Myometrial cell (primary cell): ENCODE results near the genes FNDC9, SOX30, C5orf52 and CLINT1.

- RAMPAGE, long total RNA, result no peak
Observed at GRCh38 chr5:157285527-157286040, 19.7 kb downstream of the CYFIP2 start.

DNA sequence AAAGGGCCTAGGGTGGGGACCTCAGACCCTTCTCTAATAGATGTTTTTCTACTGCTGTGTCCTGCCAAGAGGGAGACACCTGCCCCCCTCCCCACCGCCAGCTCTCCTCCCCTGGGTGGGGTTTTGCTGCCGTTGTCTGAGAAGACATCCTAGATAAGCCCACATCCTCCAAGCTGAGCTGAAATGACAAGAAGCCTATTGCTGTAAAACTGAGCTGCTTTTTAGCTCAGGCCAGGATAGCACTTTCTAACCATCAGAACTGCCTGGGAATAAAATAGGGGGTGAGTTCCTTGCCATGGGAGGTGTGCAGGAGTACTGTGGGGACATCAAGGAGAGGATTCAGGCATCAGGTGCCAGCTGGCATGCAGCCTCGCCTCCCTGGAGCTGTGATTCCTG, 37.8 kb downstream of the CYFIP2 start:
- RAMPAGE, long total RNA, result no peak

GRCh38 chr5:157345532-157345964, at the start of gene FNDC9:
TSS of gene FNDC9 (minus strand) at chr5:157345677.
- RAMPAGE, long total RNA, result no peak

GRCh38 chr5:157481234-157481850, 21.3 kb downstream of the NIPAL4 start:
- RAMPAGE, long total RNA, result no peak

DNA sequence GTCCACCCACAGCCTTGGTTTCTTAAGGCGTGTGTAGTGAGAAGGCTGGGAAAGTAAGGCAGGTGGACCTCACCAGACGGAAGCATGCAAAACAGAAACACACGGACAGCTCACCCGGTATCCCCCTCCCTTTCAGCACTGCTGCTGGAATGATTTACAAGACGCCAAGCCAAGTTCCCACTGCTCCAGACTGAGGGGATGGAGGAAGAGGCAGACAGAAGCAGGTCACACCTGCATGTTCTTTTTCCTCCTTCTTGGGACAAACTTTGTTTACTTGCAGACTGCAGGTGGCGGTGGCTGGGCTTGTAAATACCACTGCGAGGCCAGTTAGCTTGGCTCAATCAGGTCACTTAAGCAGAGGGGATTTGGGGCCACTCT, 47.4 kb downstream of the ADAM19 start:
- RAMPAGE, long total RNA, result no peak

- RAMPAGE, long total RNA, result no peak
Observed at GRCh38 chr5:157571249-157572129, 4.1 kb downstream of the ADAM19 start.

- RAMPAGE, long total RNA, result no peak
Observed at GRCh38 chr5:157651477-157652709, at the start of gene SOX30. TSS of gene SOX30 (minus strand) at chr5:157652438.

DNA sequence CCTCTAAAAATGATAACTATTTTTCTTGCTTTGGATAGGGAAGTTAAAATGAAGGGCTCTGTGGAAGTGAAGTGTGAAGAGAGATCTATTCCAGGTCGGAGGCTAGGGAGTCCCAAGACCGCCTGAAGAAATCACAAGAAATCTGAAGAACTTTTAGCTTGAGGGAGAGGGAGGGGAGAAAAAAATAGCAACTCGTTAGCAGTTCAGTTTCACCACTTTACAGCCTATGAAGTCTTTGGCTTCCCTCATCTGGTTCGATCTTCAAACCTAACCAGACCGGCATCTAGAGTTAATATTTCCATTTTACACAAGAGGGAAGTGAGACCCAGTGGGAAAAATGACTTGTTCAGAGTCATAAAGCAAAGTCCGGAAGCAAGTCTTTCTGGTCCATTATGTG, 865 bp upstream of the C5orf52 start:
- RAMPAGE, long total RNA, result no peak

DNA sequence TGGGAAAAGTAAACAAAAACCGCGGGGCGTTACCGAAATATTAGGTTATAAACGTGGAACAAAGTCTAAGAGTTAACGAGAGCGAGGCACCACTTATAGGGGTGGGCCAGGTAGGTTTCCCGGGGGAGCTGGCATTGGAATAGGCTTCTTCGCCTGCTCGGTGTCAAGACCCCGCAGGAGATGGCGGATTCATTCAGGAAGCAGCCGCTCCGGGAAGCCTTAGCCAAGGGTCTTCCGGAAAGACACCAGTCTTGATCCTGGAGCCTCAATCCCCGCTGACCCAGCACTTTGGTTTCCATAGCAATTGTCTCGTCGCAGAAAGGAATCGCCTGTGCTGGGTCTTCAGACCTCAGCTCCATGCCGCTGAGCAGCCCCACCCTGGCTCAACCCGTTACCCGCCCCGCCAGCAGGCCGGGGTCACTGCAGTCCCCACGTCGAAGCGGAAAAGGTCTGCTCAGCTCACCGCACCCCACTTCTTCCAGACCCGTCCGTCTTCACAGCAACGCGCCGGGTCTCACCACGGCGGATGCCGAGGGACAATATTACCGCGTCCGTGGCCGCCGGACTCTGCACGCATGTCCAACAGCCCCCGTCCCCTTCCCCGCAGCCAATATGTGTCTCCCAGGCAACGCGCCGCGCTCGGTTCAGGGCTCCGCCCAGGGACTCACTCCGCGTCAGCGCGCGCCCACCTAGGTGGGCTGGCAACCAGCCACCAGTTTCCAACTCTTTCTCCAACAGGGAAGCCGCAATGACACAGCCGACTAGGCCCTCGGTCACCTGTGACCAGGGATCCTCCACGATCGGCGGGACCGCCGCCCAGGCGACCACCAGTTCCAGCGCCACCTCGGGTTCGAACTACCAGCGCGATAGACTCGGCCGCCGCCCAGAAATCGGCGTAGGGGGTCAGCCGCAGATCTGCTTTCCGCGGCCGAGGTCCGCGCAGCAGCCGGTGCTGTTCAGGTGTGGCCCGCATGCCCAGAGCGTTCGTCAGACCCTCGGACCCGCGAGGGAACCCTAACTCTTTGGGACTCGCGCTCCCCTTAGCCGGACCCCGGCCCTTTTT, at the start of gene C5orf52:
Gene C5orf52 (plus strand): TSS at position 667 of the 1,063 bp plus-strand sequence.
- RAMPAGE, long total RNA, result no peak

DNA sequence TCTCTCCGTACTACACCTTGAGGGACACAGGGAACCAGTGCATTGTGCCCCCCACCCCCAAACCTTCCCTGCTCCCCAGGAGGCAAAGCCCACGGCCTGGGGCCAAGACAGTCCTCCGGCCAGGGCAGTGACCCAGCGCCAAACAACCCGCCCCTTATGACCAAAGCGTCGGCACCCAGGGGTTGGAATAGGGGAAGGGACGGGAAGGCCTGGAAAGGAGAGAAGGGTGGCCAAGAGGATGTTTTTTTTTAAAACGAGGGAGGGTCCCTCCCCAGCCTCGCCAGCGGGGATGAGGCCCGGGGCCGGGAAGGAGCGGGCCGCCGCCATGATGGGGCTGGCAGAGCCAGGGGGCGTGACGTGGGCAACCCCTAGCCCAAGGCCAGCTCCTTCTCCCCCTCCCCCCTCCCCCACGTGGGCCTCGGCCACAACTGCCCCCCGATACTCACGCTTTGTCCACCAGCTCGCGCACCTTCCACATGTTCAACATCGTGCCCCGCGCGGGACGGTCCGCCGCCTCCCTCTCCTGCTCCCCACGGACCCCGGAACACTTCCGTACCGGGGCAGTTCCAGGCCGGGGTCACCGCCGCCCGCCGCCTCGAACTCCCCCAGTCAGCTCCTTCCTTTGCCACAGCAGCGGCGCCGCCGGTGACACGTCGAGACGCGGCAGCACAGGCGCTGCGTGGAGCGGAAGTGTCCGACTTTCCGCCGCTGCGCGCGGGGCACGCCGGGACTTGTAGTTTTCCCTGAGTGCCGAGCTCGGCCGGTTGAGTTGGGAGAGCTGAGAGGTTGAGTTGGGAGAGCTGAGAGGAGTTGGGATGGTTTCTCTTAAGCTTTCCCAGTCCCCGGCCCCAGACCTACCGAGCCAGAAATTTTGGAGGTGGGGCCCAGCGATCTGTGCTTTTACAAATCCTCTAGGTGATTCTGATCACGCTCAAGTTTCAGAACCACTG, at the start of gene CLINT1:
Gene CLINT1 (minus strand): TSS at position 662 of the 950 bp plus-strand sequence.
- RAMPAGE, long total RNA, result start-site peak on the minus strand centred at position 608 of the sequence, 134 bp wide, 2,548 and 3,419 reads in 2 replicates

DNA sequence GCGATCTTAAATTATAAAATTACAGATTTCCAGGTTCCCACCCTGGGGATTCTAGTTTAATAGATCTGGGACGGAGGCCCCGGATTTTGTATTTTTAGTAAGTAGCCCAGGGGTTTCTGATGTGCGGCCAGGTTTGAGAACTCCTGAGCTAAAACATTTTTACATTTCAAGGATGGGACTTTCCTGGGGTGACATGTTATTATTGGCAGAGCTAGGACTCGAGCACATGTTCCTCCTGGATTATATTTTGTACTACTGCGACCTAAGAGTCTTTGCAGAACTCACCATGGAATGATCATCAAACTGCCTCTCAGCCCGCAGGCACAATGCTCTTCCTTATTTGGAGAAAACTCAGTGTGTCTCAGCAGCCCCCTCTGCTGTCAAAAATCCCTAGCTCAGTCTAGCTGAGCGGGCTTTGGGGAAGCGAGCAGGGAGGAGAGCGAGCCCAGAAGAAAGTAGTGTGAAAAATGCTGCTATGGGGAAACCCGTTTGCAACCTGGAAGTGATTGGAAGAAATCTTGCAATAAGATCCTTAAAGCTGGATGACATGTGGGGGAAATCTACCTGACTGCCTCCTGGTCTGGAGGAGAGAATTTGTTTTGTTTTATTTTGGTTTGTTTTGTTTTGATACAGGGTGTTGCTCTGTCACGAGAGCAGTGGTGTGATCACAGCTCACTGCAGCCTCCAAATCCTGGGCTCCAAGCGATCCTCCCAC, 89.8 kb upstream of the CLINT1 start:
- RAMPAGE, long total RNA, result no peak

DNA sequence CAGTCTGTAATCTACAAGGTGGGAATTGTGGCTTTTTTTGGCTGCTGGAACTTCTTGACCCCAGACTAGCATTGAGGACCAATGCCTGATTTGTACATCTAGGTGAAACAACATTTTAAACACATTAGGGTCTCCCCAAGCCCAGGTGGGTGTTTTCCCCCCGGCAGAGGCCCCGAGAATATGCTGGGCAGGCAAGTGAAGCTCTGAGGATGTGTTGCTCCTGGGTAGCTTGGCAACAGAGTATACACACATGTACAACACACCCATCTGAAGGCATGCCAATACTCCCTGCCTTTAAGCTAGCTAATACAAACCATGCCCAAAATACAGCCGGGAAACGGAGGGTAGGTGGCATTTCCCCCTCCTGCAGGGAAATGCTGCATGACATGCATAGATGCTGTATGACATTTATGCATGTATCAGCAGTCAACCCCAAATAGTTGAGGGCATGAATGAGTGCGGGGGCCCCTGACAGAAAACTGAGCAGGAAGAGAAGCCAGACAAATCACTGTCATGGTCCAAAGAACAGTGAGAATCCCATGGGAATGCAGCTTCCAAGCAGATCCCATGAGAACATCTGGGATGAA, 614.1 kb downstream of the EBF1 start:
- RAMPAGE, long total RNA, result no peak

- RAMPAGE, long total RNA, result no peak
Observed at GRCh38 chr5:158560322-158560880, 539.3 kb downstream of the EBF1 start.

DNA sequence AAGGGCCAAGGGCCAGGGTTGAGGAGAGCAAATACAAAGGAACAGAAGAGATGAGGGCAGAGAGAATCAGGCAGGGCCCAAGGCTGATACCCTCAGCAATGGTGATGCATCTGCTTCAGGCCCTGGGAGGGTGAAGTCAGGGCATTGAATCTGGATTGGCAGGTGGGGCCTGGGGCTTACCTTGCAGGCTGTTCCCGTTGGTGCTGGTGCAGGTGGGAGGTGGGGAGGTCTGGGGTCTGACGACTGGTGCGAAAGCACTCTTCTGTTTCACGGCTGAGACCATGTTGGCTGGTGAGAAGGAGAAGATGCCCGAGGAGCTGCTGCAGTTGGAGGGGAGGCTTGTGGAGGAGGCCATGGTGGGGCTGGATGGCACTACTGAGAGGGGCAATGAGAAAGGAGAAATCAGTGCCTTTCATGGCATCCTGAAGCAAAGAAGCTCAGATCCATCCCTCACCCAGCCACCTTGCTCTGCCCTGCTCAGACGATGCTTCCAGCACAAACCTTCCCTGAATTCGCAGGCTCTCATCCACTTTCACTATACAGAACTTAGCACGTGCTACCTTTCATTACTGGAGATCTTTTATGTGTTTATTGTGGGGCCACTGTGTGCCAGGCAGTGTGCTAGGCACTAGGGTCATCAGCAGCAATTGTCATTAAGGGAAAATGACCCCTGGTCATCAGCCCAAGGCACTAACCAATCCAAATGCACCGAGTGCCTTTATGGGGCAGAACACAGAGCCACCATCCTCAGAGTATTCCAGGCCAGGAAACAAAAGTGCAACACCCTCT, 391.7 kb downstream of the EBF1 start:
- RAMPAGE, long total RNA, result no peak

- RAMPAGE, long total RNA, result no peak
Observed at GRCh38 chr5:158818993-158819456, 280.7 kb downstream of the EBF1 start.

DNA sequence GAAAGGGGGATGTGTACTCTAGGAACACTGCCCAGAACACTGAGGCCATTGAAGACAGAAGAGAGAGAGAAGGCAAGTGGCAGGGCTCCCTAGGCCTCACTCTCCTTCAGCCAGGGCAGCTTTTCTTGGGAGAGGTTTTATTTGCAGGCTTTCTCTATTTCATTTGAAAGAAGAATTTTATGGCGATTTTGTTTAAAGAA, 181.9 kb downstream of the EBF1 start:
- RAMPAGE, long total RNA, result no peak

DNA sequence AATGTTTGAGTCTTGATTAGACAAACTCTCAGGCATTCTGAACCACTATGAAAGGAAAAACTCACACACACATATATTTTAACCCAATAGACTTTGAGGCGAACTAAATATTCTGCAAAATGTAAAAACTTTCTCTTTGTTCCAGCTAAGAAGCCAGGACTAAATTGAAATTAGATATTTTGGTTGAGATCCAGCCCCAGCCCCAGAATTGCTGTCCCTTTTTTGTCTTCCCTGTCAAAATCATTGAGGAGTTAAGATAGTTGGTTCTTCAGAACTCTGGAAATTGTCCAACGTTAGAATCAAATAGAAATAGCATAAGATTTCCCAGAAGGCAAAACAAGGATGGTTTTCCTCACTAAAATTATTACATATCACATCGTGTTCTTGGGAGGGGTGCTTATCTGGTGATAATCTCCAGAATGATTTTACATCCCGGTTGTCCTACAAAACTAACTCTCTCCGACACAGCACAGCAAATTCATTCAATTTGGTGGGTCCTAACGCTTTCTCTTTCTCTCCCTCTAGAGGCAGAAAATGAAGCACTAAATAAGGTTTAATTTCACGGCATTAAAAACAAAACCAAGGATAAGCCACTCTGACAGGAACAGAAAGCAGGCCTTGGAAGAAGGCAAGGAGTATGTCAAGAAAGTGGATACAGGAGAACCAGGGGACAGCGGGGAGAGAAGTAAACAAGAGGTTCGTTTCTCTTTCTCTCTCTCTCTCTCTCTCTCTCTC, 50.1 kb downstream of the EBF1 start:
- RAMPAGE, long total RNA, result no peak

GRCh38 chr5:159099945-159100414, 264 bp upstream of the EBF1 start:
- RAMPAGE, long total RNA, result no peak

DNA sequence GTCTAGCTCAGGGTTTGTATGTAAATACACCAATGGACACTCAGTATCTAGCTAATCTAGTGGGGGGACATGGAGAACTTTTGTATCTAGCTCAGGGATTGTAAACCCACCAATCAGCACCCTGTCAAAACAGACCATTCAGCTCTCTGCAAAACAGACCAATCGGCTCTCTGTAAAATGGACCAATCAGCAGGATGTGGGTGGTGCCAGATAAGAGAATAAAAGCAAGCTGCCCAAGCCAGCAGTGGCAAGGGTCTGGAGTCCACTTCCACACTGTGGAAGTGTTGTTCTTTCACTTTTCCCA, 20.1 kb upstream of the EBF1 start:
- RAMPAGE, long total RNA, result no peak

DNA sequence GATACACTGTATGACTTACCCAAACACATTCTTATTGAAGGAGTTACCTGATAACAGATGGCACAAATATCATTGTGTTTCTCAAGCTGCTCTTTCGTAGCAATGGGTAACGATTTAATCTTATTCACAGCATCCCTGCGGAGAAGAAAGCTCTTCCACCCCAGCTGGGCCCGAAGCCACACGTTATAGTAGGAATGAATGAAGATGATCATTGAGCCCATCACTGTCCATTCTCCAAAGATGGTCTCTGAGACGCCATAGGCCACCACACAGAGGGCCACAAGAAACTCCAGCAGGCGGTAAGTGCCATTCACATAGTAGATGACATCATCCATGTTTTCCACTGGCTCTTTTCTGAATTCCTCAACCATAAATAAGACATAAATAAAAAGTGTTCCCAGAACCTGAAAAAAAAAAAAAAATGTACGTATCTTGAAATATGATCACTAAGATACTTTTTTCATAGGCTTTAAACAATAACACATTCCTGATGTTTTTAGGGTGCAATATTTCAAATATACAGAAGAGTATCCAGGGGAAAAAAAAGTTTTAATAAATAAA, 48.1 kb downstream of the RNF145 start:
- RAMPAGE, long total RNA, result no peak